Mesenchymal stem cell of adipose (primary cell): ENCODE results near the gene IQCF2.

GRCh38 chr3:49902576-49902958, 1.1 kb downstream of the MST1R start:
- CAGE, long polyA plus RNA: no peak

GRCh38 chr3:50061721-50062258, 26.9 kb upstream of the RBM5 start:
- CAGE, long polyA plus RNA: no peak

DNA sequence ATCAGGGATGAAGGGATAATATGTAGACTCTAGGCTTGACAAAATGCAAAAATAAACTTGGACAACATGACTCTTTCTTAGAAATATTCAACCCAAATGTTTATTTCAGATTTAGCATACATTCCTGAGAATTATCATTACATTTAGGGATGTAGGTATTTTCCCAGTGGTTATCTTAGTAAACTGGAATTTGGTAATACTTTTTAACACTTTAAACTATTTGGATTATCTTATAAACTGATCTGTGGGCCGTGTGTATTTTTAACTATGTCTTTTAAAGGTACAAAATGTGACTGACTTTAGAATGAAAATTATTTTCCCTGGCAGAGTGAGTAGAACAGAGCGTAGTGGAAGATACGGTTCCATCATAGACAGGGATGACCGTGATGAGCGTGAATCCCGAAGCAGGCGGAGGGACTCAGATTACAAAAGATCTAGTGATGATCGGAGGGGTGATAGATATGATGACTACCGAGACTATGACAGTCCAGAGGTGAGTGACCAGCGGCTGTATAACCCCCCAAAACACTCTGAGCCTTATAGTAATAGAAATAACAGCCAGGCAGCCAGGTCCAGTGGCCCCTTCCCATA, 3.1 kb downstream of the RBM5 start:
- CAGE, long polyA plus RNA: no peak

DNA sequence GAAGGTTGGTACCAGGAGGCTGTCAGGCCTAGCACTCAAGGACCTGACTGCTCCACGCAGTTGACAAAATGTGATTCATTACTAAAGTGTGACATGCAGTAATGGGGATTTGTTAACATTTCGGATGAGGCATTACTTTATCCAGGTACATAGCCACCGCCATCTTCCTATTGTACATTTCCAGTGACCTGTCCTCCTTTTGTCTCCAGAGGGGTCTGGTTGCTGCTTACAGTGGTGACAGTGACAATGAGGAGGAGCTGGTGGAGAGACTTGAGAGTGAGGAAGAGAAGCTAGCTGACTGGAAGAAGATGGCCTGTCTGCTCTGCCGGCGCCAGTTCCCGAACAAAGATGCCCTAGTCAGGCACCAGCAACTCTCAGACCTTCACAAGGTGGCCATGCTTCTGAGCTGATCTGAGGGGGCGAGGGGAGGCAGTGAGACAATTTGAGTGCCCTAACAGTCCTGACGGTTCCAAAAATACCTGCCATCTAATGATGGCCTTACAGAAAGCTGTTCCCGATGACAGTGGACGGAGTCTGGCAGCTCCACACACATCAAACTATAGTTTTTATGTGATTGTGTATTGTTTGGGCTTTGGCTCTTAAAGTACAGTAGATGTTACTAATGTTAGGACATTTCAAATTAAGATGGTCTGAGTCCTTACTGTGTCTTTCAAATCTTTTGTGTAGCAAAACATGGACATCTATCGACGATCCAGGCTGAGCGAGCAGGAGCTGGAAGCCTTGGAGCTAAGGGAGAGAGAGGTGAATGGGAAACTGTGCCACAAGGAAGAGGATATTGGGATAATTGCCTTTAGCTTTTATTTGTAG, 26.7 kb downstream of the RBM5 start:
- CAGE, long polyA plus RNA: no peak

DNA sequence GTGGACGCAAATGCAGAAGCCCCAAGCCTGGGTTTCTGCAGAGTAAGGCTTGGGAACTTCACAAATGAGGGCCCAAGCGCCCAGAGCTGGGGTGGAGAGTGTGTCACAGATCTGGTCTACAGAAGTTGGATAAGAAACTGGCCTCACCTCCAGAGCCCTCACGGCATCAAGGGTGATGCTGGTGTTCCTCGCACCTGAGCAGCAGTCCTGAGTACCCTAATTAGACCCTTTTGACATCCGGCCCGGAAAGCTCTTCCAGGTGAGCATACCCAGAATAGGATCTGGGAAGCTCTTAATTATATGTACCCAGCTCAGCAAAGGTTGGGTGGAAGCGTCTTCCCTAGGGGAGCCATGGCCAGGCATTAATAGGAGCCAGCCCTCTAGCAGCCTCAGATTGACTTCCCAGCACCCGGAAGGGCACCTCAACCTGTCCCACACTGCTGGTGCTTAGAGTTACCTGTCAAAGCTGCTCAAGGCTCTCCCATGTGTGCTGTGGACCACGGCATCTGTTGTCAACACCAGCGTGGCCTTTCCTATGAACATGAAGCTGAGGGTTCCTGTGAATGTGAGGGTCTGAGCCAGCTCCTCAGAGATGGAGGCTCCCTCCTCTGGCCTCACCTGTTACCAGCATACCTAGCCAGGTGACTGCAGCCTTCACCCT, 31.9 kb downstream of the RBM5 start:
- CAGE, long polyA plus RNA: no peak

DNA sequence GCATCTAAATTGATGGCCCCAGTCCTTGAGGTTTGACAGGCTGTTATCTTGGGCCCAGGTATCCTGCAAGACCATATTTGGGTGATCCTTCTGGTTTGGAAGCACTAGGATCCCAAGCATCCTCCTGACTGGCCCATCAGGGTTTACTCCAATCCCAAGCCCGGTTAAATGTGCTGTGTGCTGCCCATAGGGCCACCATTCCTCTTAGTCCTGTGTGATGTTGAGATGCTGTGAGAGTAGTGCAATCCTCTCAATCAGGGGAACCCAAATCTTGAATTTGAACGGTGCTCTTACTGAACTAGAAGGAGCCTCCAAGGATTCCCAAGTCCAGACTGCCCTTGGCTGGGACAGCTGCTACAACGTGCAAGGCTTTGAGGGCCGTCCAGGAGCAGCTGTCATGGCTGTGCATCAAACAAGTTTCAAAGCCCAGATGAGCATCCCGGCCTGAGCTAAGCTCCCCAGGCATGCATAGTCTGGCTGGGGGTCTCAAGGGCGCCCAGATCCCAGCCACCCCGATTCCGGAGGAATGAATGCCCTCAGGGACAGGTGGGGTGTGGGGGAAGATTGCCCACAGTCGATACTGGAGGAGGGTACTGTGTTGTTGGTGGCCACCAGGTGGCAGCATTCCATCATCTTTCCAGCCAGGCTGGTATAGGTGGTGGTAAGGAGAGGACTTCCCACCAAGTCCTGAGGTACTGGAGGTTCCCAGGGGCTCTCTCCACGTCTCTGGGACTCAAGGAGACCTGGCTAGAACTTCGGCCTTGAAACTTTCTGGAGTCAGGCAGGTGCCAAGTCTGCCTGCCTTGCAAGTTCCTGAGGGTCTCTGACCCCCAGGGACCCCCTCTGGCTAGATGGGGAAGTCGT, 32.6 kb downstream of the RBM5 start:
- CAGE, long polyA plus RNA: no peak

- CAGE, long polyA plus RNA: no peak
These were observed 738 bp upstream of the SEMA3B start for GRCh38 chr3:50268229-50268588.

- CAGE, long polyA plus RNA: no peak
These were observed 484 bp upstream of the HYAL3 start for GRCh38 chr3:50299484-50300294.

DNA sequence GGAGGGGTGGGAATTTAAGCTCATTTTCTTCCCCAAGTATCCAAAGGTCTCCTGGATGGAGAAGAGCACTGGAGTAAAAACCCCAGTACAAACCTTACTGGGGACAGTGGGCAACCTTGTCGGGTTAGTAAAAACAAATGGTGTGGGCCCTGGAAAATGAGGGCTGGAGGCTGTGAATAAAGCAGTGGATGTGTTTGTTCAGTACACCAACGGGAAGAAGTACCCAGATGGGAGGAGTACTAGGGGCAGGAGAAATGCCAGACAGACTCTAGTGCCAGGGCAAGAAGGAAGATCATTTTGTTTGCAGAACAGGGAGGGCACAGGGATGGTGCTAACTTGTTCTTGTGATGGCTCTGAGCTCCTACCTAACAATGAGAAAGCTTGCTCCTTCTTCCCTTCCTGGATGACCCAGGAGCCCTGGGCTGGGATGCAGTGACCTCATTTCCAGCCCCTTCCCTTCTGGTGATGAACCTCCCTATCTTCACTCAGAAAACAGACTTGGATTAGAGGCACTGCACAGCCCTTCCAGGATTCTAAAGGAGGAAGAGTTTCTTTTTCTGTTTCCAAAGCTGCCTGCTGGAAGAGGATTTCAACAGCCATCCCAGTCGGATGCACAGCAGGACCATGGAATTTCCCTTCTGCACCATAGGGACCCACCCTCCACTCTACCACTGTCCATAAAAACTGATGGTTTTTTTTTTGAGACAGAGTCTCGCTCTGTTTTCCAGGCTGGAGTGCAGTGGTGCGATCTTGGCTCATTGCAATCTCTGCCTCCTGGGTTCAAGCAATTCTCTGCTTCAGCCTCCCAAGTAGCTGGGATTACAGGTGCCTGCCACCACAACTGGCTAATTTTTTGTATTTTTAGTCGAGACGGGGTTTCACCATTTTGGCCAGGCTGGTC, 6.1 kb downstream of the RASSF1 start:
- CAGE, long polyA plus RNA: no peak

- CAGE, long polyA plus RNA: no peak
These were observed 928 bp downstream of the RASSF1 start for GRCh38 chr3:50339696-50340119.

DNA sequence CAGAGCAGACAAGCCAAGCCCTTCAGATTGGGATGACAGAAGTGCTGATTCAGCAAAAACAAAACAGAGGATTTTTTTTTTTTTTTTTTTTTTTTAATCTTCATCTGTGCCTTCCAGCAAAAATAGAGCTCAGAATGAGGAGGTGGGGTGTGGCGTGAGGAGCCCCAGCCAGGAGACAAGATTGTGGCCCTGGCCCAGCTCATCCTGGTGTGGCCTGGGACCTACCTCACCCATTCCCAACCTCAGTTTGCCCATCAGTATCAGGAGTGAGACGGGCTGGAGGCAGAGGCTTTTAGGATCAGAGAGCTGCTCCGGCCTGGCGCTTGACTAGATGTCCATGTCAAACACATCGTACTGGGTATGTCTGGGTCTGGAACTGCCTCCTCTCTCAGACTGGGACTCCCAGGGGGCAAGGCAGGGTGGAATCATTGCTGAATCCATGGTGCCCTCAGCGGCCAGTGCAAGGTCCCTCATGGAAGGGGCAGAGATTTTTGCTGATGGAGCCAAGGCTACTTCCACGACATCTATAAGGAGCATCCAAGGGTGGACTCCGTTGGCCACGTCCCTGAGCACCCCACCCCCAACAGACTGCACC, 14.6 kb upstream of the CACNA2D2 start:
- CAGE, long polyA plus RNA: no peak

- CAGE, long polyA plus RNA: no peak
These were observed 20.5 kb downstream of the C3orf18 start for GRCh38 chr3:50547039-50547482.

DNA sequence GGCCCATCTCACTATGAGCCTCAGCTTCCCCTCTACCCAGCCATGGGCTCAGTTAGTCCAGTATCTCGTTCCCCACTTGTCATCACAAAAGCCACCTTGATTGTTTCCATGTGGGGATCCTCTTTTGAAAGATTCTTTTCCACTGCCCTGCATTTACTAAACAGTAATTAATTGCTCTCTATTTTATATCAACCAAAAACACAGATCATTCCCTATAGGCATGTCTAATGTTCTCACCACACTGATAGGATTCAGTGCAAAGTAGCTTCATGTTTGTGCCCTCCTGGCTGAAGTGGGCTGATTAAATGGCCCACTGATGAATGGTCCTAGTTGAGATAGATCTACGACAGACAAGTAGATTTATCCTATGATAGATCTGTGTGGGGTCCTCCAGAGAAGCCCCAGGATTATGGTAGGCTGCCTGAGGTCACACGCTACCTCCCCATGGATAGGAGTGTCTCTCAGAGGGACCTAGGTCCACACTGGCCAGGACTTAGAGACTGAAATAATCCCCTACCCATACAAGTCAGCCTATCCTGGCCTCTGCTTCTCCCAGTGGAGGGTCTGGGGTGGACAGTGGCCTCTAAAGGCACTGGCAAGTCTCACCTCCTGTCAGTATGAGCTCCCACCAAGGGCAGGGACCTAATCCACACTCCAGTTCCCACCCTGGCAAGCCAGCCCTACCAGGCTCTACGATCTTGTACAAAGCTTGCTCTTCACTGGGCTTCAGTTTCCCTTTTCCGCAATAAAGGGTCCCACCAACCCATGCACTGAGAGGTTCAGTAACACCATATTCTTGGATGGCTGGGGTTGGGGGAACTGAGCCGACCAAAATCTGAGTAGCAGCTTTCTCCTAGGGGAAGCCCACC, 2.6 kb downstream of the CISH start:
- CAGE, long polyA plus RNA: no peak

- CAGE, long polyA plus RNA: no peak
These were observed 1.2 kb downstream of the MAPKAPK3 start for GRCh38 chr3:50617894-50618746.

DNA sequence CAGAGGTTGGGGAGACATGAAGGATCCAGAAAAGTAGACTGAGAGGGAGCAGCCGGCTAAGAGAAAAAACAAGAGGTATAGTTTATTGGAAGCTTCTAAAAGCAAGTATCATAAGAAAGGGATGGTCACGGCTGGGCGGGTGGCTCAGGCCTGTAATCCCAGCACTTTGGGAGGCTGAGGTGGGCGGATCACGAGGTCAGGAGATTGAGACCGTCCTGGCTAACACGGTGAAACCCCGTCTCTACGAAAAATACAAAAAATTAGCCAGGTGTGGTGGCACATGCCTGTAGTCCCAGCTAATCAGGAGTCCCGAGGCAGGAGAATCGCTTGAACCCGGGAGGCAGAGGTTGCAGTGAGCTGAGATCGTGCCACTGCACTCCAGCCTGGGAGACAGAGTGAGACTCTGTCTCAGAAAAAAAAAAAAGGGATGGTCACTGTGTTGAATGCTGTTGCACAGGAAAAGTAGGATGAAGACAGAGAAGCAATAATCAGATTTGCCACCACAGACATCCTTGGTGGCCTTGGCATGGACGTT, 12.6 kb upstream of the DOCK3 start:
- CAGE, long polyA plus RNA: no peak

DNA sequence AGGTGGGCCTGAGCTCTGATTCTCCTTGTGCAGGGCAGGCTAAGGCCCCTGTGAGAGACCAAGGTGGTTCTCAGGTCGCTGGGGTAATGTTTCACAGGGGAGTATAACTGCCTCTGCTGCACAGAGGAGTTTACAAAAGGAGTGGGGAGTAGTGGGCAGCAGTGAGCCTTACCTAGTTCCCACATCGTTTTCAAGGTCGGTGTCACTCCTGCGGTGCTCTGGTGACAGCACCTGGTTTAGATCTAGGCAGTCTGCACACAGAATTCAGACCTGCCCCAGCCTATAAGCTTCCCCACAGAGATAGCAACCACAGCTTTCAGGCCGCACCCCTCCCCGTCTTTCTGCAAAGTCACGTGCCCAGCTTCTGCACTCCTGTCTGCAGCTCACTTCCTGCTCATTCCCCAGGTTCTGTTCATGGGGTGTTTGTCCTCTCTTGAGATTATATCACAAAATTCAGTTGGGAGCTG, 350.5 kb downstream of the DOCK3 start:
- CAGE, long polyA plus RNA: no peak

- CAGE, long polyA plus RNA: no peak
These were observed 49.6 kb upstream of the TEX264 start for GRCh38 chr3:51621287-51622030.

DNA sequence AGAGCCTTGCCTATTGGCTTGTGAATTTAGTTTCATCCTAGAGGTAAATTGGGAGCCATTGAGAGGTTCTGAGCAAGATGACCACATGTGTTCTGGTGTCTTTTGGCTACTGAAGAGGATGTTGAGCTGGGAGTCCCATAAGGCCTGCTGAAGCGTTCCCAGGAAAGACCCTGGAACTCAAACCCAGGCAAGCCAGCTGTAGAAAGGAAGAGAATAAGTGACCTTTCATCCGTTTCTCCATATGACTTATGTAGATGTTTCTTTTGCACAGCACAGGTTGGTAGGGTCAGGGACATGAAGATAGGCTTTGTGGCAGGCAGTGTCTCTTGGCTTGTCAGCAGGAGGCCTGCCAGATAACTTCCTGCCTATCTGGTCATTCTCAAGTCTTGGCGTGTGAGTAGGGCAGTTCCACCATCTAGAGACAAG, 10.8 kb downstream of the TEX264 start:
- CAGE, long polyA plus RNA: no peak

DNA sequence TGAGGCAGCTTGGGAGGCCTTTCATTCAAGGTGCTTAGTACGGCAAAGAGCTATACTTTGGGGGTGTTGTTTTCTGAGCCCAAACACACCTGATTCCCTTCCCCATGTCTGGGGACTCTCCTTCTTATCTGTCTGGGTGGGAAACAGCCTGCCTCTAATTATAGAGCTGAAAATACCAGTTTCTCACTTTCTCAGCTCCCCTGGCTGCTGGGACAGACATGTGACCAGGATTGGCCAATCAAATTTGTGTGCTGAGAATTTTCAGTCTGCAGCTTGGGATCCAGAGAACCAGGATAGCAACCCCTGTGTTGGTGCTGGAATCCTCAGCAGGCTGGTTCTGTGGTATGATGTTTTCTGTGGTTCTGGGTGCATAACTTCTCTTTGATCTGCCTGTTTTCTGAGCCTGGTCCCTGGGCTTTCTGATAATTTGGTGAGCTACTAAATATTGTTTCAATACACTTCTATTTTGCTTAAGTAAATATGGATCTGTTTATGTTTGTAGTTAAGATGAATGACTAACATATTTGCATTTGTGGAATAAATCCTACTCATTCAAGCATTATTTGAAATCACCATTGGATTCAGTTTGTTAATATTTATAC, 19.6 kb upstream of the IQCF6 start:
- CAGE, long polyA plus RNA: no peak

DNA sequence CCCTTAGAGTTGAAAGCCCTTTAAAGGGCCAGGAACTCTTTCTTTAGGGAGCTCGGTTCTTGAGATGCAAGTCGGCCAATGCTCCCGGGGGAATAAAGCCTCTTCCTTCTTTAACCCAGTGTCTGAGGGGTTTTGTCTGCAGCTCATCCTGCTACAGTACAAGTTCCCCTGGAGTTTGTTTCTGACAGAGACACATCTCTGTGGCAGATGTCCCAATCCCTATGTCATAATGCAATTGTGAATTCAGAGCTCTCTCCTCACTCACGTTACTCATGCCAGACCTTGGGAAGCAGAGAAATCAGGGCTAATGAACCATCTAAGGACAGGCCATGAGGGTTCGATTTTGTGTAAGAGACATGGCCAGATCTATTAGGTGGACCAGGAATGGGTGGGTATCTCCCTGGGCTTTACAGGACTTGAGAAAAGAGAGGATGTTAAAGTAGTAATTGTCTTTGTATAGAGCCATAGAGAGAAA, at the start of gene IQCF2:
IQCF2 (plus strand) TSS at position 278 of the 475 bp plus-strand sequence.
- CAGE, long polyA plus RNA: no peak